Natural killer cell (primary cell): ENCODE data around the gene PPP2R5A.

- PRO-cap: no peak
Measured at GRCh38 chr1:212238634-212239019, 46.6 kb upstream of the PPP2R5A start.

DNA sequence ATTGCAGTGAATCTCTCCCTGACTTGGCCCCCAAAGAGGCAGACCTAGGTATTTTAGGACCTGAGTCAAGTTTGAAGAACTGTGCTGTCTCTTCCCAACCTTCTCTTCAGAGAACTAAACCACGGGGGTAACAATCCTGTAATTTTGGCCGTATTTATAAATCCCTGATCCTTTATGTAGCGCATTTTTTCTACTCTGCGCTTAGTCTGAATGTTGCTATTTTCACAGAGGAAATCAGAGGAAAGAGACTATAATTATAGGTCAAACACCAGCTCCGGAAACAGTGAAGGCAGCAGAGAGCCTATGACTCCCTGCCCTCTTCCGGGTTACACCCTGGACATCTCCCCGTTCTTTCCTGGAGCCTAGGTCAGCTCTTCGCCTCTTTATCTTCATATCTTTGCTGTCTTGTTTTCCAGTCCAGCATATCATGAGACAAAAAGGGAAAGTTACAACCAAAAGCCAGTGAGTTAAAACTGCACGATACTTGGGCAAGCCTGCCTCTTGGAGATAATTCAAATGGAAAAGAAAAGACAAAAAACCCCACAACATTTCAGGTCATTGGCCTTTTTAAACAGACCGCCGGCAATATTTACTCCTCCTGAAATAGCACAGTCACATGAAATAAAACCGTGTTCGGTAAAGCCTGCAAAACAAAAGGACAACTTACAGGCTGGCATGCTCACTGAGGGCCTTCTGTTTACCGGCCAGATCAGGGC is 43.0 kb upstream of the PPP2R5A start:
- PRO-cap: no peak

GRCh38 chr1:212255482-212256679 is 29.3 kb upstream of the PPP2R5A start:
- PRO-cap: unidirectional peak, minus-strand start at chr1:212256330

DNA sequence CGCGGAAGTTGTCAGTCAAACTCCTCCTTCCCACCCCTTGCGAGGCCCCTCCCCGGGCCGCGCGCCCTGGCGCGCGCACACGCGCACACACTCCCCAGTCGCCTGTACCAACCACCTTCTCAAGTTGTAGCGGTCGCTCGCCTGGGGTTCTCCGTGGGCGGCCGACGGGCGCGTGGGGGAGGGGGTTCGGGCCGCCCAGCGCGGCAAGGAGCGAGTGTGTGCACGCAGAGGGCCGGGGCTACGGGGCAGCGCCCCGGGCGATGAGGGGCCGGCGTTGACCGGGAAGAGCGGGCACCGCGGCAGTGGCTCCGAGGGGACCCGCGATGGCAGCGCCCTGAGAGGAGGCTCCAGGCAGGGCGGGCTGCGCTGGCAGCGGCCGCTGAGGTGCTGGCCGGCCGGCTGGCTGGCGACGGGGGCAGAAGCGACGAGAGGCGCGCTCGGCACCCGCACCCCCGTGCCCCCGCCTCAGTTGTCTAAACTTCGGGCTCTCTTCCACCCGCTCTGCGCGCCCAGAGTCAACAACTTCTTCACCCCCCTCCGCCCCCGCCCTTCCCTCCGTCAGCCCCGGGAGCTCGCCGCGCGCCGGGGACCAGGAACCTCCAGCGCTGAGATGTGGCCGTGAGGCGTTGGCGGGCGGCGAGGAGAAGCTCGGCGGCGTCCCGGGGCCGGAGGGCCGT is at the start of gene PPP2R5A:
Gene PPP2R5A, plus strand, starts transcription at position 97 of the 677 bp plus-strand sequence.
- PRO-cap: bidirectional peak, plus-strand start at position 122 of the sequence, minus-strand start outside the sequence; bidirectional peak, plus-strand start at position 418 of the sequence, minus-strand start at position 430 of the sequence; bidirectional peak, plus-strand start at position 608 of the sequence, minus-strand start at position 475 of the sequence

- PRO-cap: no peak
Measured at GRCh38 chr1:212445742-212446286, 13.1 kb downstream of the NENF start.

GRCh38 chr1:212545711-212546493 is 62.7 kb upstream of the ATF3 start:
- PRO-cap: no peak

DNA sequence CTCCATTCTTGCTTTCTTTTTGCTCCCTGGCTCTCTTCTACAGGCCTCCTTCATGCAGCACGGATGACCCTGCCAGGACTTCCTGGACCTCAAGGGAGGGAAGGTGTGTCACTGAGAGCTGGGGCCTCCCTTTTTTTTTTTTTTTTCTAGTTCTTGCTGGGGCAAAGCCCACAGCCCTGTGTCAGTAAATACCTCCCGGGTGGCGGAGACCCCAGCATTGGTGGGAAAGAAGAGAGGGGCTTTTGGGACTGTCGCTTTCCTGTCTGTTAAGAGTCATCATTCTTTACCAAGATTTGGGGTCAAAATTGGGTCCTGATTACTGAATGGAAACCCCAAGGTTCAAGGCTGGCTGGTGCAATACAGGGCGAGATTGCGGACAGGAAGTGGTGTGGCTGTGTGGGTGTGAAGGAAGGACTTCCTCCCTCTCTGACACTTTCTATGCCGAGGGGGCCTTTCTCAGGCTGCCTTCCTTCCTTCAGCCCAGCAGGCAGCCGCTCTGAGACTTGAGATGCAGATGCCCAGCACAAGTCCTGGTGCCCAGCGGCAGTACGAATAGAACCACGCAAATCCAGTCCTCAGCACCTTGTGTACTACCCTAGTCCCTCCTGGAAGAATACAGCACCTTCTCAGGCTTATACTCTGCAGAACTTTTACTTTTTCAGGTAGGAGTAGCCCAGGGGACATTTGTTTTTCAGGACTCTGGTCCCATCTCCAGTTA is 16.4 kb downstream of the BATF3 start:
- PRO-cap: no peak

DNA sequence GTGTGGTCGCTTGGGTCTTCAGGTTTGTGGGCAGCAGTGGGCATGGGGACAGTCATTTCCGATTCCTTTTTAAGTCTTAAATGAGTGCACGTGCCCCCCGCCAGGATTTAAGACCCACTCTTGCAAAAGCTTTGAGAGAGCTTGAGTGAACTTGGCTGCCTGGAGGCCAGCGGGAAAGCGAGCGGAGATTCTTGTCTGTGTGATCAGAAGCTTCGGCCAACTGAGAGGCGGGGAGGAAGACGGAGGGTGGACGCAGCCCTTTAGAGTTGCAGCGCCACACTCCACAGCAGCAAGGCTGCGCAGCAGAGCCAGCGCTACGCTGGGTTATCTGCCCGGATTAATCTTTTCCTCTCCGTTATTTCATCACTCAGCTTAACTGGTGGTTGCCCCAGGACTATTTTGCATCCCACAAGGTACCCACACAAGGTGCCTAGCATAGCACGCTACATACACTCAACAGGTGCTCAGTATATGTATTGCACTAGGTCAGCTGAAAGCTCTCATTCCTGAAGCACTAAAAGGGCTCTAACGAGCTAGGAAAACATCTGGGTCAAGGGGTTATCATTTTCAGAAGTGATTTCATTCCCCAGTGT is 1.4 kb upstream of the BATF3 start:
- PRO-cap: no peak

DNA sequence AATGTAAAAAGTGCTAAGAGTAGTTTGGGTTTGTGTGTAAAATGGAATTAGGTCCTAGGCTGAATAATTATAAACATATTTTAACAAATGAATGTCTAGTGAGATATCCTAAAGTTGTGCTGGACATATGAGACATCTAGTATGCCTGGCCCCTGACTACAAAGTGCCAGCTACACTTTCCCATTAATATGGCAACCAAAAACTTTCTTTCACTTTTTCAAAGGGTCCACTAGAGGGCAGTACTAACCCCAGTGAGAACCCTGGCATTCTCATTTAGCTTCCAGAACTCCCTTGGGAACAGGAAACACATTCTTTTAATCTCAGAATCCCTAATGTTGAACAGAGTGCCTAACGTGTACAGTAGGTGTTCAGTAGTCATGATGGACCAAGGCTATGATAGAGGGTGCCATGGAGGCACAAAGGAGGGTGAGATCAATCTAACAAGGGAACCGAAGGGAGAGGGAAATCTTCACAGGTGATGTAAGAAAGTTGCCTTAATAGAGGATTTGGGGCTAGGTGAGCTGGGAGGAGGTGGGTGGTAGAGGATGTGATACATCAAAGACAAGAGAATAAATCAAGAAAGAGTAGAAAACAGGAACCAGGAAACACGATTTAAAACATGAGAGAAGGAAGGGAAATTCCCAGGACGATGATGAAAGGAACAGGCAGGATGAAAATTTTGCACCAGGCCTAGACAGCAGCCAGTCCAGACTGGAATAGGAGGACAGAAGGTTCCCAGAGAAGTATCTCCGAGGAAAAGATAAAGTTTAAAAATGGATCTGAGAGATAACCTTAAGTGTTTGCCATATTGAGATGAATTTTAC is 41.6 kb downstream of the NSL1 start:
- PRO-cap: no peak

DNA sequence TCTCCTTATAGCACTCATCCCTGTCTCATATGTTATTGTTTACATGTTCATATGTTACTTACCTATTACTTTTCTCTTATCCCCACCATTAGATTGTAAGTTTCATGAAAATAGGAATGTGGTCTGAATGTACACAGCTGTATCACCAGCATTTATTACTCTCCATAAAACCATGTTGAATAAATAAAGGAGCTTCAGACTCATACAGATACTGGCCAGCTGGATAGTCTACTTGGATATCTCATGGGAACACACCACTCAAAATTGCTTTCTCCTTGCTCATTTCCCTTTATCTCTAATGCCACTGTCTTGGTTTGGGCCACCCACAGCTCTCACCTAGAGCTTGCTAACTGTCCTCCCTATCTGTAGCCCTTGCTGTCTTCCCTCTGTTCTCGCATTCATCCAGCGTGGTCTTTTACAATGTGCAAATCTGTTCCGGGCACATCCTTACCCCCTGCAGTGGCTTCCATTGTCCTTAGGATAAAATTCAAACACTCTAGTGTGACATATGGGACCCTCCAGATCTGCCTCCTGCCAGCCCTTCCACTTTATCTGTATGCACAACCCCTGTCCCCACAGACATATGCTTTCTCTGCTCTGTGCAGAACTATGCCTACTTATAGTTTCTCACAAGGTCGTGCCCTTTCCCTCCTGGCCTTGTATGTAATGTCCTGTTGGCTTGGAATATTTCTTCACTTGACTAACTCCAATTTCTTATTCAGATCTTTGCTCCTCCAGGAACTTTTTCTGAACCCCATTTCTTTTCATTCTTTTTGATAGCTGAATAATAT is 2.7 kb downstream of the FLVCR1 start:
- PRO-cap: no peak

- PRO-cap: no peak
Measured at GRCh38 chr1:213005531-213006176, 10.0 kb downstream of the ANGEL2 start.

DNA sequence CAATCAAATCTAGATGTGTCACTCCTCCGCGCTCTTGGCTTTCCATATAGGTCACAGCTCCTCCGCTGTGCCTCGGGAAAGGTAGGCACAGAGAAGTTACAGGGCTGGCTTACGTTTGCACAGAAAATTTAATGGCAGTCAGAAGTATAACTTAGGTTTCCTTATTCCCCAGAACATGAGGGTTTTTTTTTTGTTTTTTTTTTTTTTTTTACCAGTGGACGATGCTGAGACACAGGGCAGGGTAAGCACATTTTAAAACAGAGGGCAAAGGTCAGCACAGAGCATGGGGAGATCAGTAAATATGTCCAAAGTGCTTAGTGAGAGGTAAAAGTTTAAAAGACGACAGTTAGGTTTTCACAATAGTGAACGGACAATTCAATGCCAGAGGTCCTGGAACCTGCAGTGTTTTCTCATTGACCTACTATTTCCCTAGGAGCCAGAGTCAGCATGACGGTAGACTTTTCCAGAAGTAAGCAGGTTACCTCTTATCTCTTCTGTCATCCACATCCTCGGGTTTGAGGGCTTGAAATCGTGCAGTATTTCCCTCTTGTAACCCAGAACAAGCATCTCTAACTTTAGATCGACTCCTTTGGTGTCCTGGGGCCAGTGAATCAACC is 258.9 kb upstream of the PROX1 start:
- PRO-cap: no peak

DNA sequence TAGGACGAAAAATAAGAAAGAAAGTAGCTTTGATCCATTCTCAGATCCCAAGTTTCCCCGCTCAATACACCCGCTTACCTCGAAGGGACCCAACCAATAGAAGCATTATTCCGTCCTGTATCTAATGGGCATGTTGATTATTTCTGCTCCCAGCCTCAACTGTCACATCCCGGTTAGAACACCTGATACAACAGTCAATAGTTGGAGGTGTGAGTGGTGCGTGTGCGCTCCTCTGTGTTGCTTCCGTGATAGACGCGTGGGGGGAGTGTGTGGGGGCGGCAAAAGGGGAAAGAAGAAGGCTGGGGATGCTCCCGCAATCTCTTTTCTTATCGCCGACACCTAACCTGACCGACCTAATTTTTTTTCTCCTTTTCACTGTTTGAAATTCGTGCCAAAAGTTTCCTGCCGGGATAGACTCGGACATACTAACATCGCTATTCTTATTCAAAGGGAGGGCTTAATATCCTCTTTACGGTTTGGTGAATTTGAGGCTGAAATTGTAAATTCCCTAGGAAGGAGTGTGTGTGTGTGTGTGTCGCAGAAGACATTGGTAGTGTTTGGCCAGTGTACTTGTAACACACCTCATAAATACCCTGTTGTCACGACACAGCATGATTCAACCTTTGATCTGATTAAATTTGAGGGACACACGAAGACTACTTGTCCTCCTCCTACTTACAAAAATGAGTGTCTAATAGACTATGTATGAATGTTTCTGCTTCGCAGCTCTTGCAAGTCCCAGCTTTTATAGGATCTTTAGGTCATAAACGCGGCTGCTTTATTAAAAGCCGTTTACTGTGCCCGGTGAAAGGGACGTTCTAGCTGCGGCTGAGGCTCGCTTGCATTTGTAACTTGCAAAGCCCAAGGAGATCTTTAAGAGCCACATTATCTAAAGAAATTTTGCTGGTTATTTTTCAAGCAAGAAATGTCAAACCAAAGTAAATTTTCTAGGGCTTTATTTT is 1.5 kb upstream of the PROX1 start:
- PRO-cap: no peak

- PRO-cap: no peak
Measured at GRCh38 chr1:214029802-214030425, 42.1 kb downstream of the PROX1 start.

GRCh38 chr1:214050363-214050933 is 62.7 kb downstream of the PROX1 start:
- PRO-cap: no peak

- PRO-cap: no peak
Measured at GRCh38 chr1:214106303-214106703, 118.5 kb downstream of the PROX1 start.

- PRO-cap: no peak
Measured at GRCh38 chr1:214123088-214123501, 135.3 kb downstream of the PROX1 start.

GRCh38 chr1:214224486-214225565 is 56.1 kb upstream of the SMYD2 start:
- PRO-cap: no peak

GRCh38 chr1:214318814-214319481 is 38.0 kb downstream of the SMYD2 start:
- PRO-cap: no peak

DNA sequence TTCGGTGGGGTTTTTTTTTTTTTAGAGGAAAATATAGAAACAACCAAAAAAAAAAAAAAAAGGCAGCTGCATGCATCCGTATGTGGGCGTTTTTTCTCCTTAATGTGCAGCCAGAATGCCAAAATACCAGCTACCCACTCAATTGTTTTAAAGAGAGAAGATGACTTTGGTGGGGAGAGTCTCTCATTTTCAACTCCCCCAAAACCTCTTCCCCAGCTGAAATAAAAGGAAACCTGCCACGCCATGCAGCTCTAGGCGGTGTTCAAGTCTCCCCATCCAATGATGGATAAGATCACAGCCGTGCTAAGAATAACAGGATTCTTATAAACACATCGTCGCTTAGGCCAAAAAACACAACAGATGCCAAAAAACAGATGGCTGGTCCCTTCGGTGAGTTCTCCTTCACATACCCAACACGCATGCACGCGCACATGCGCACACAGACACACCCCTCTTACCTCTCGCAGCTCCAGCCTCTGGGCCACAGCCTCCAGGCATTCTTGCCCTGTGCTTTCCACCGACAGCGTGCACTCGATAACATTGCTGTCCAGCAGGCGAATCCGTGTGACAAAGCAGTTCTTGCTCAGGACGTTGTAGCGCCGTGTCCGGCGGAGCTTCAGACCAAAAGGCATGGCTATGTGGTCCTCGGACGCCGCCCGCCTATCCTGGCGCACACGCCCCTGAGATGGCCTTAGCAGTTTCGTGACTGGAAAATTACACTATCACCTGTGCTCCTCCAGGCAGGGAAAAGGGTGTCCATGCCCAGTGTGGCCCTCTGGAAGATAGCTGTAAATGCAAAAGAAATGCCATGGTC is 87.0 kb downstream of the PTPN14 start:
- PRO-cap: no peak